ENCODE measurements around the genes GOLT1B and ETNK1.

GRCh38 chr12:19307217-19308100 lies 131.8 kb upstream of the AEBP2 start:
- PRO-cap = no peak
- RRBS = no CpG with 5 or more reads among the region's 15 CpGs

GRCh38 chr12:19440104-19441116 lies 1.1 kb downstream of the AEBP2 start:
- PRO-cap = bidirectional peak, plus-strand start at chr12:19440354, minus-strand start at chr12:19440272; bidirectional peak, plus-strand start at chr12:19440635, minus-strand start at chr12:19440565
- RRBS = 0% methylated on average over 4 of the region's 69 CpGs

GRCh38 chr12:19532612-19533187 lies 93.4 kb downstream of the AEBP2 start:
- PRO-cap = no peak
- RRBS = no CpG with 5 or more reads among the region's 3 CpGs

DNA sequence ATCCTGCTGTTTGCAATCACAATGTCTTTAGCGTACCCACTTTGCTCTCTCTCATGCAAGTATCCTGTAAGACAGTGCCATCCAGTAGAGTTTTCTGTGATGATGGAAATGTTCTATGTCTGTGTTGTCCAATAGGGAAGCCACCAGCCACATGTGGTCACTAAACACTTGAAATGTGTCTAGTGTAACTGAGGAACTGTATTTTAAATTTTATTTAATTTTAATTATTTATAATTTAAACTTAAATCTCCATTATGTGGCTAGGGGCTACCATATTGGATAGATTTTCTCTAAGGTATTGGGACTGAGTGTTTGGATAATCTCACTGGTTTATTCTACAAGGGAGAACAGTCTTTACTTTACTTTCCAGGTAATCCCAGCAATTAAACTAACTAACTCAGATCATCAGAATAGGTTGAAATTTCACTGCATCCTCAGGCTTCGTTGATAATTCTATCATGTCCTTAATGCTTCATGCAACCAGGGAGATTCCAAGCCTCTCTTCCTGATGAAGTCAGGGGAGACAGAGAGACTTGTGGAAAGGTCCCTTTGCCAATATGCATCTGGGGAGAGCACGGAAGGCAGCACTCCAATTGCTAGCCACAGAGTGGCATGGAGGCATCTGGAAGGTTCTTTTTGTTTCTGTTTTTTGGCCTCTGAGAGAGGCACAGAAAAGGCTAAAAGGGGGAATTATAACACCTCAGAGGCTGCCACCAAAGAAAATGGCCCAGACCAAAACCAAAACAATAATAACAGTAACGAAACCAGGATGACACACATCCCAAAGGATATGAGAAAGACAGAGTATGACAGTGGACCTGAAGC lies 152.3 kb downstream of the AEBP2 start:
- PRO-cap = no peak
- RRBS = no CpG with 5 or more reads among the region's 4 CpGs

DNA sequence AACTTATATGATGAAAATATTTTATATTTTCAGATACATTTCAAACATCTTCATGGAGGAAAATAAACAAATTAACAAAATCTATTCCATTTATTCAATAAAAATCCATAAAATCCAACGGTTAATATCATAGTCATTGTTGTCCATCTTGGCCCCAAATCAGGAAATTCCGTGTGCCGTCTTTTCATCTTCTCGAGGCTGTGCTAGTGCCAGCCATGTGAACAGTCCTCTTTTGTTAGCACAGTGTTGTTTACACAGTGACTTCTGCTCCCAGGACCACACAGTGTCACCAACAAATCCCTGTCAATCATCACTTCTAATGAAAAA lies 1.8 kb upstream of the SLCO1A2 start:
- PRO-cap = no peak
- RRBS = no CpG with 5 or more reads among the region's 4 CpGs

- PRO-cap = bidirectional peak, plus-strand start at chr12:21501792, minus-strand start at chr12:21501595; unidirectional peak, minus-strand start at chr12:21502327
- RRBS = 3% methylated on average over 15 of the region's 43 CpGs
Measured at GRCh38 chr12:21501731-21502437, at the start of gene GOLT1B. Gene GOLT1B (plus strand): TSS chr12:21501789.

DNA sequence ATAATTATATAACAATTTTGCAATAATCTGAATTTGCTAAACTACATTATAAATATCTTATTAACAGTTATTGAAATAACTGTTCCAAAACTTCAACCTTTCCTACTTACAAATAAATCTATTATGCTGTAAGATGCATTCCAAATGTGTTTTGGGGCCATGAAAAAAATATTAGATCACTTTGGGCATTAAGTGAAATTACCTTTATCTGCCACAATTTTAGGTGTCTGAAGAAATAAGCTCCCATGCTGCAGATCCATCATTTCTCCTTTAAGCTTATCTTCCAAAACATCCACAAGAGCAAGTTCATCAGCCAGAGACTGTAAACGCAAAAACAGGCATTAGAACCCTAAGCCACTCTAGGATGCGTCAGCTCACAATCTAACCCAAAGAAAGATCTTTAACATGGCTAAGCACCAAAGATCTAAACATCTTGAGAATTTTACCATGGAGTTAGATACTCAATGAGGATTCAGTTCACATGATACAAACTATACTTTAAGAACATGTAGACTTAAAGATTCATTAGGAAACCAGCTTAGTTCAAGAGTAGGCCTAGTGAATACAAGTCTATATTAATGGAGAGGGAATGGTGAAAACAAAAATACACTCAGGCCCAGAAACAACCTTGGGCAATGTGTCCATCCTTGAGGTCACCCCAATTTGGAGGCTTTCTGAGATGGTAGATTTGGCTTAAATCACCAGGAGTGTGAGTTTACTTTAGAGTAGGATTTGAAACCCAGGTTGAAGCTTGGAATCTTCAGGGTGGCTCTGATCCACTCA lies 10.8 kb downstream of the LDHB start:
- PRO-cap = no peak
- RRBS = no CpG with 5 or more reads among the region's 2 CpGs

DNA sequence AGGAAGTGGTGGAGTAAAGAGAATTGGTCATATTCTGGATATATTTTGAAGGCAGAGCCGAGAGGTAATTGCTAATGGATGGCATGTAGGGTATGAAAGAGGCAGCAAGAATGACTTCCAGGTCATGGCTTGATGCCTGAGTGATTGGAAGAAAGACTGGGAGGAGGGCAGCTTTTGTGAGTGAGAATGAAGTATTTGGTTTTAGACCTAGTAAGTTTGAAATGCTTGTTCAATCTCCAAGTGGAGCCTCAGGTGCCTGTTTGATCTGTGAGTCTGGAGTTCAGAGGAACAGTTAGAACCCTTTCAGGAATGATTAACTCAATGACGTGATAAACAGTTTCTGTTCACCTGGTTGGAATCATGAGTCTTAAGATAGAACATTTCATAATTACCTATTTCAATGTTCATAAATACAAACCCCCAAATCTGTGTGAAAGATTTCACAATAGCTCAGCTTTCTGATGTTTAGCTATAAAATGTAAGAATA lies 10.4 kb downstream of the KCNJ8 start:
- PRO-cap = no peak
- RRBS = no CpG with 5 or more reads among the region's 2 CpGs

GRCh38 chr12:21771774-21772390 lies 2.6 kb downstream of the KCNJ8 start:
- PRO-cap = bidirectional peak, plus-strand start at chr12:21772136, minus-strand start at chr12:21772074
- RRBS = no CpG with 5 or more reads among the region's 4 CpGs

DNA sequence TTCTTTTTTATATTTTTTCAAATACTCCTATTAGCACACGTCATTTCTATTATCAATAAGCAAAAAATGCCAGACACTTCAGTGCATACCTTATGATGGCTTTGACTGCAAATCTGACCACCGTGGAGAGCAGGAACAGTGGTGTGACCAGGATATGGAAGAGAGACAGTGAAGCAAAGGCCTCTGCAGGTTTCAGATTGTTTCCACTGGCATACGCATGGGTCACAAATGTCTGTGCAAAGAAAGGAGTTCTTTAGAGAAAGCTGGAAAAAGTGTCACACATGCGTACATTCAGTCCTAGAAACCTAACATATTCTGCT lies 47.3 kb downstream of the ABCC9 start:
- PRO-cap = no peak
- RRBS = no CpG with 5 or more reads among the region's 4 CpGs

DNA sequence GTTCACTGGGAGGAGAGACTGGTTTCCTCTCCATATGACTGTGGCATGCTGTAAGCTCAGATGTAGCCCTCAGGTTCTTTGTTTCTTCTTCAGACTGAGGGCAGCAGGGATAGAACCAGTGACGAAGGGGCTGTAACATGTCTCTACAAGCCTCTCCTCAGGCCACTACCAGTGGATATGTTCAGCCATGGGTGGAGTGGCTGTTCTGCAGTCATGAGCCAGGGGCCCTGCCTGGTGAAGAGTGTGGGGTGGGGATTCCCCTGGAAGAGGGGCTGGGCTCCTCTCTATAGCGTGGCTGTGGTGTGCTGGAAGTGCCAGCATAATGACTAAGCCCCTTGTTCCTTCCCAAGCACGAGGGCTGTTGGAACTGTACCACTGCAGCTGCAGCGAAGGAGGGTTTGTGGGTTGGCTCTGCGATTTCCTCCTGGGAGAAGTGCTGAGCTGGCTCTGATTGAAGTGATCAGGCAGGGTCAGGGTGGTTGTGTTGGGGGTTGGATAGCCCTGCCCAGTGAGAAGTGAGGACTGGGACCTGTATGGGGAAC lies 55.8 kb downstream of the CMAS start:
- PRO-cap = no peak
- RRBS = no CpG with 5 or more reads among the region's 5 CpGs

GRCh38 chr12:22164065-22164693 lies 118.2 kb downstream of the CMAS start:
- PRO-cap = no peak
- RRBS = no CpG with 5 or more reads among the region's 6 CpGs

DNA sequence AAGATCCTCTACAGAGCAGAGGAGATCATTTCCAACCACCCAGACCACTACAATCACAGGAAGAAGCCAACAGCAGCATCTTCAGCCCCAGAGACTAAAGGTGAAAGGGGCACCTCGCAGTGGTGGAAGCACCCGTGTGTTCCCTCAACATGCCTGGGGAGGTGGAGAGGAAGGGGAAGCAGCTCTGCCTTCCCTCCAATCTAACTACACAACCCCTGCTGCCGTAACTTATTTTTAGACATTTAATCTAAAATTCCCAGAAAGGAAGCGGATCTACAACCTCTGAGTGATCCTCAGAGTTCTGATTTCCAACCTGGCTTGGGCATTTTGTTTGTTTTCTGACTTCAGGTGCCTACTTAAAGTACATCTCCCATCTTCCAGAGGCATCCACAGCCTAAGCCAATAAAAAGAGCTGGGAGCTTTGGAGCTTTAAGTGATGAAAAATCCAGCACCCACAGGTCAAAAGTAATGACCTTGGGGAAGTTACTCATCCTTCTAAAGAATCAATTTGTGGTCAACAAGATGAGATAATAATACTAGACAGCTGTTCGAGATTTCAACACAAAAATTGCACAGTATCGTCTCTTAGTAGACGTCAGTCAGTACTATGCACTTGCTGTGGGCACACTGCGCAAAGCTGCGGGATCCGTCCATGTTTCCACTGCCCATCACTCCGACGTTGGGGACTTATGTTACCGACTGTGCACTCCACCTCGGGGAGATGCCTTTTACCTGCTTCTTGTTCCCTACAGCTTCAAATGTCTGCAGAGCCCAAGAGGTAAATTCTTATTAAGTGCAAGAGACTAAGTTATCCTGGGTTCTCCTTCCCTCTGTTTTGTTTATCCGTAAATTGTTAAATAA lies 1.4 kb downstream of the ST8SIA1 start:
- PRO-cap = no peak
- RRBS = no CpG with 5 or more reads among the region's 15 CpGs

DNA sequence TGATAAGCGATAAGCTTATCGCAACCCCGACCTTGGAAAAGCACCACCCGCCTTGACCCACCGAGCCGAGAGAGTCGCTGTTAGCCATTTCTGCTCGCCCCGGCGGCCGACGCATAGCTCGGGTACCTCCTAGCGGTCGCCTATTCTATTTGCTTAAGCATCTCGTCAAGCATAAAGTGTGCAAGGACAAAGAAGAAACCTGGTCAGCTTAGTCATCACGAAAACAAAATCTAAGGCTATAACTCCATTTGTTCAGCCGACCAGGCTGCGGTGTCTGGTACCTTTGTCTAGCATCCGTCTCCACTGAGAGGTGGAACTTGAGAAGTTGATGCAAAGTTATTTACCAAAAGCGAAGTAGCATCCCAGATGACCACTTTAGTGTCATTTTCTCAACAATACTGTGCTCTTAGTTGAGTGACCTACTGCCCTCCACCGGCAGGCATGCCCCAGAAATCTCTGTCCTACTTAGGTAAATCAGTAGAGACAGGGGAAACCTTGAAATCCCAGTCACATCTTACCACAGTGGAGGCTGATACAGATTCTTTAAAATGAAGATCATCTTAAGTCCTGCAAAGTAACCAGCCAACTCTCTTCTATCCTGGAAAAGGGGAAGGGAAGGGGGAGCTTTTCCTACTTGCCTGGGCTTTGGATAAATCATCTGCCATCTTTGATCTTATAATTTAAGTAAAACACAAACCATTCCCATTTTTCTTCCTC lies 1.2 kb upstream of the ST8SIA1 start:
- PRO-cap = no peak
- RRBS = no CpG with 5 or more reads among the region's 22 CpGs

DNA sequence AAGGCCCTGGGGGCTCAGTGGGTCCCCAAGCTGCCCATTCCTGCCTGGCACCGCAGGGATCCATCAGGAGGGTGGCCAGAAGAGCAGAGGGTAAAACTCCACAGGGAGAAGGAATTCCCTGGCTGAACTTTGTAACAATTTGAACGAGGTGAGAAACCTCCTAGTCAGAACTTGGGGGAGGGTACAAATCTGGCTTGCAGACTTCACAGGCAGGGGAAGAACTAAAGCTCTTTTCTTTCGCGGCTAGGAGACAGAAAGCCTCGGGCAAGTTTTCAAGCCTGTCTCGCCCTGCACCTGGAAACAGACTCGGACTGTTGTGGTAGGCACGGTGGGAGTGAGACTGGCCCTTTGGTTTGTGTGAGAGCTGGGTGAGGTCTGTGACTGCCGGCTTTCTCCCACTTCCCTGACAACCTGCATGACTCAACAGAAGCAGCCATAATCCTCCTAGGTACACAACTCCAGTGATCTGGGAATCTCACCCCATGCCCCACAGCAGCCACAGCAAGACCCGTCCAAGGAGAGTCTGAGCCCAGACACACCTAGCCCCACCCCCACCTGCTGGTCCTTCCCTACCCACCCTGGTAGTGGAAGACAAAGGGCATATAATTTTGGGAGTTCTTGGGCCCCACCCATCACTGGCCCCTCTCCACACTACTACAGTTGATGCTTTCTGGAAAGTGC lies 102.6 kb upstream of the ST8SIA1 start:
- PRO-cap = no peak
- RRBS = no CpG with 5 or more reads among the region's 10 CpGs

DNA sequence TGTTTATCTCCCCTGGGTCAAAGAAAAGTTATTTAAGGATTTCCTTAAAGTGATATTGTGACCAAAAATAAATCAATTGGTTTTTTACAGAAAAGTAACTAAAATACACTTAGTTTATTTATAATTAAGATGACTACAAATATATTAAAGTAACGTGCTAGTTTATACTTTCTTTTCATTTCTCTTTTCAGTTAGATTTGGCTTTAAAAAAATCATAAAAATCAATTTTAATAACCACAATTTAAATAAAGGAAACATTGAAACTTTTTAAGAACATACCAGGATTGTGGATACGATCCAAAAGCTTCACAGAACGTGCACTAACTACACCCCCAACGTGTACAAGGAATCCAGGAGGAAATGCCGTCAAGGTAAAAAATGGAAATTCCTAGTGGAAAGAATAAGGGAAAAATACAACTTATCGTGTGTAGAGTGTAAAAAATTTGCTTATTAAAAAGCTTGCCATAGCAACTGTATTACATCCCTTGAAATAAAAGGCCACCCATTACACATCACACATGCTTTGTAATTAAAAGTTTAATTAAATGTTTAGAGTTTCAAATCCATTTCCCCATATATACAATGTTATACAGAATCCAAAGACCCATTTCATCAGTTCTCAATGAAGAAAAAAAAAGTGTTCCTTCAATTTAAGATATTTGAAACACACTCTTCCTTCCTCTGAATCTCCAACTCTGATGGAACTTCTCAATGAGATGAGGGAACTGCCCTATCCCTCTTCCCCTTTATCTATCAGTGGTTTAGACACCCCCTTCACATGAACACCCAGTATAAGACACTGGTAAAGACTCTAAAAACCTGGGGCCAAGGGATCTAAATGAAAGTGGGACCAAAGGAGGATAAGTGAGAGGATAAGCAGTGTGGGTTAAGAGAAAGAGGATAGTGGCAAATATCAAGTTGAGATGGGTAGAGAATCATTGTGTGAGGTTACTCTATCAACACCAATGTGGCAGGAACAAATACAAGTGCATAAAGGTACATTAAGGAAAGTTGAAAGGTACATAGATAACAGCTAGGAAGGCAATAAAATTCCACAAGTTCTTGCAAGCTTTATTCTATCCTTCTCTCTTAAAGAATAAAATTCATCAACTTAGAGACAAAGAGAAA lies 37.5 kb downstream of the C2CD5 start:
- PRO-cap = no peak
- RRBS = no CpG with 5 or more reads among the region's 6 CpGs

- PRO-cap = bidirectional peak, plus-strand start at chr12:22625230, minus-strand start at chr12:22625109
- RRBS = under 1% methylated on average over 26 of the region's 30 CpGs
Measured at GRCh38 chr12:22624897-22625268, at the start of gene ETNK1. Gene ETNK1 (plus strand): TSS chr12:22625171.

GRCh38 chr12:22627861-22628655 lies 3.1 kb downstream of the ETNK1 start:
- PRO-cap = no peak
- RRBS = no CpG with 5 or more reads among the region's 6 CpGs

DNA sequence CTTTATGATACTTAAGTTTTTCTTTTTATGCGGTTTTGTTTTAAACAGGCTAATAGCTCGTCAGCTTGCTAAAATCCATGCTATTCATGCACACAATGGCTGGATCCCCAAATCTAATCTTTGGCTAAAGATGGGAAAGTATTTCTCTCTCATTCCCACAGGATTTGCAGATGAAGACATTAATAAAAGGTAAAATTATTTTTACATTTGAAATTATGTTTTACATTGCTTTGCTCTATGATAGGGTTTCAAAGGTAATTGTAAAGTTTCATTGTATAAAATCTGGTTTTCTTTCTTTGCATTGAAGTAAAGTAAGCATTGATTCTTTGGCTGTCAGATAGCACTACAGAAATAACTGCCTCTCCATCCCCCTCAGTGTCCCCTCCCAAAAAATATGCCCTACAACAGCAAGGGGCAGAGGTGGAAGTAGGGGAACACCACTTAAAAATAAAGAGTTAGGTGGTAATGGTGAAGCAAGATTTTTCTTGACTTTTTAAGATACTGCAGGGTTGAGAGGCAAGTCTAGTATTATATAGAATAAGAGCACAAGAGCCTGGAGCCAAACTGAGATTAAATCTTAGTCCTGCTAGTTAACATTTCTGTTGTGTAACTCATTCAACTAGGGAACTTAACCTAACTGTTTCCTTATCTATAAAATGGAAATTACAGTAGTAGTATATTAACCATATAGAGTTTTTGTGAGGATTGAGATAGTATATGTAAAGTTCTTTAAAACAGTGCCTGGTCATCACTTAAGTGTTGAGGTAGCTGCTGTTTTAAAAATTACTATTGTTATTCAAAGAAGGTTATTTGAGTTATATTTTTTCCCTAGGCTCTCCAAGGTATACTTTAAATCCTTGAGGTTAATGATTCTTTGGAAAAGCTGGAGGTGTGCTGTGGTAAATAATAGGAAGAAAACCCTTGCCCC lies 34.3 kb downstream of the ETNK1 start:
- PRO-cap = no peak
- RRBS = no CpG with 5 or more reads among the region's 2 CpGs

DNA sequence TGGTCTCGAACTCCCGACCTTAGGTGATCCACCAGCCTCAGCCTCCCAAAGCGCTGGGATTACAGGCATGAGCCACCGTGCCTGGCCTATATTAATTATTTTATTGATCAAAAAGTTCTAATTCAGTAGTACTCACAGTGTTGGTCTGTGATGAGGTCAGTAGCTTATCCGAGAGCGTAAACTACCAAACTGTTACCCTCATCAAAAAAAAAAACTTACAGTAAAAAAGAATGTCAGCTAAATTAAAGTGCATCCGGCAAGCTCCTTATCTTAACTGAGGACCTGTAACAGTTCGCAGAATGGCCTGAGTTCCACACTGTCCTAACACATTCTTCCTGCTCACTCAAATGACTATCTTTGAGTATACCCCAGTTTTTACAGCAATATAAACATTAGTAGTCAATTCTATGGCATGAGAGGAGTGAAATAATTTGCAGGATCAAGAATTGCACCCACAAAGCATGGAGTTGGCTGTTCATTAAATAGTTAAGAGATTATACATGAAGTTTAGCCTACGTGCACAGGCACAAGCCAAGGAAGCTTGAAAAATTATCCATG lies 228.1 kb downstream of the SOX5 start:
- PRO-cap = no peak
- RRBS = no CpG with 5 or more reads among the region's 9 CpGs